AG10803 (cell line): ENCODE measurements around a stretch of chr11.

DNA sequence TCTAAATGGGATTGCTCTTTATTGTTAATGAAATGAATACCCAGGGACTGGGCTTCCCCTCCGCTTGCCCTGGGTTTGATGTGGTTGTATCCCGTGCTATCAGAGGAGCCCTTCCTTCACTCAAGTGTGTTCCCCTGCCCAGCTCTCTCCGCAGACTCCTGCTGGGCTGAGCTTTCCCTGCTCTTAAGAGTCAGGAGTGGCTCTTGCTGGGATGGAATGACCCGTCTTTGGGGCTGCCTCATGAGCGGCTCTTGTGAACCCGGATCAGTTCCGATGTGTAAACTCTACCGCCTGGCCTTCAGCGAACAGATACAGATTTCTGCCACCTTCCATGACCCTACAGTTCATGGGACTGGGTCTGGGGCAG, 1.6 kb upstream of the ZBTB16 start:
- RRBS, result no CpG with 5 or more reads among the region's 9 CpGs

DNA sequence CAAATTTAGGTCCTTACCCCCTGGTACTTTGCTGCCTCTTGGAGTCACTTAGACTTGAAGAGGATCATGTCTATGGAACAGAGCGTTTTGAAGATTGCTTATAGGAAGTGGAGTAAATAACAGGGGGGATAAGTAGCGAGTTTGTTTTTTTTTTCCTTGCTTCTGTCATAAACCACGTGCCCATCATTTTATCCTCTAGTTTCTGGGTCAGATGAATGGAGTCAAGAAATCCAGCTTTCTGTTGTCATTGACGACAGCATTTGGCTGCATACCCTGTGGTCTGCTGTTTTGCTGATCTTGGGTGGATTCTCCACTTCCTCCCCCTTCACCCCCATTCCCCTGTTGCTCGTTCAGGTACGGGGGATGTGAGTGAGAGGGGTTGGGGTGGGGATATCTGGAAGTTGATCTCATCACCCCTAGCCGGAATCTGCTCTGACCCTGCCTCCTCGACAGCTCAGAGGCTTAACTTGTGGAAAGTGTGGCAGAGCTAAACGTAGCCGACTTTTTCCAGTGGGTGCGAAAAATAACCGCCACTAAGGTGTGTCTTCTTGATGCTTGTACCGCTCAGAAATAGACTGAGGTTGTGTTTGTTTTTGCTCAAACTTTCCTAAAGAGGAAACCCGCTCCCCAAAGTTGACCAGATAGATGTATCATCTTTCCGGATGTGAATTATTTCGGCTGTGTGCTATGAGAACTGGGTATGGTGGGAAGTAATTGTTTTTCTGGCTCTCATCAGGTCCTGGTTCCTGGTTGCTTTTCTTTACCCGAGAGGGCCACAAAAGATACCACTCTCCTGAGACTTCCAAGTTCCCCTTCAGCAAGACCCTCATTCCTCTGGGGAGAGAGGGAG, 6.5 kb downstream of the ZBTB16 start:
- RRBS, result no CpG with 5 or more reads among the region's 17 CpGs

GRCh38 chr11:114128032-114129095, 68.9 kb downstream of the ZBTB16 start:
- RRBS, result no CpG with 5 or more reads among the region's 16 CpGs

GRCh38 chr11:114134768-114135171, 75.3 kb downstream of the ZBTB16 start:
- RRBS, result no CpG with 5 or more reads among the region's 2 CpGs

- RRBS, result no CpG with 5 or more reads among the region's 5 CpGs
Measured at GRCh38 chr11:114185051-114185422, 111.2 kb upstream of the NNMT start.

- RRBS, result no CpG with 5 or more reads among the region's 1 CpG
Measured at GRCh38 chr11:114197378-114197655, 98.9 kb upstream of the NNMT start.

- RRBS, result no CpG with 5 or more reads among the region's 5 CpGs
Measured at GRCh38 chr11:114208540-114209051, 87.6 kb upstream of the NNMT start.

- RRBS, result no CpG with 5 or more reads among the region's 6 CpGs
Measured at GRCh38 chr11:114224247-114224786, 71.9 kb upstream of the NNMT start.

- RRBS, result no CpG with 5 or more reads among the region's 15 CpGs
Measured at GRCh38 chr11:114232334-114232925, 63.8 kb upstream of the NNMT start.

GRCh38 chr11:114321841-114322436, 25.7 kb downstream of the NNMT start:
- RRBS, result no CpG with 5 or more reads among the region's 5 CpGs

DNA sequence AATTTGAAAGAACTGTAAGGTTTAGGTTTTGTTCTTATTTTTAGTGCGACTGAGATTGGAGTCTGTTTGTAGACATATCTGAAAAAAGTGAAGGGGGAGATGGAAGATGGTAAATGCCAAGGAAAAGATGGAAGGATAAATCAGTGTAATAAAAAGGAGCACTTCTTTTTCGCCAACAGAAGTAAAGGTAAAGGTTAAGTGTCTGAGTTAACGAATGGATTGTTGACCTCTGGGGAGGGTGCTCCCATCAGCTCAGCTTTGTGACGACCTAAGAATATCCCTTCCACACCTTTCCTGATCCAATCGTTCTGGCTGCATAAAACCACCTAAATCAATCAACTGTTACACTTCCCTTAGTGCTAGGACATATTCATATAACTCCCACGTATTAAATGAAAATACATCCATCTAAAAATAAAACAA, 843 bp downstream of the C11orf71 start:
- RRBS, result no CpG with 5 or more reads among the region's 6 CpGs

- RRBS, result no CpG with 5 or more reads among the region's 1 CpG
Measured at GRCh38 chr11:114404204-114404480, 3.7 kb downstream of the RBM7 start.

DNA sequence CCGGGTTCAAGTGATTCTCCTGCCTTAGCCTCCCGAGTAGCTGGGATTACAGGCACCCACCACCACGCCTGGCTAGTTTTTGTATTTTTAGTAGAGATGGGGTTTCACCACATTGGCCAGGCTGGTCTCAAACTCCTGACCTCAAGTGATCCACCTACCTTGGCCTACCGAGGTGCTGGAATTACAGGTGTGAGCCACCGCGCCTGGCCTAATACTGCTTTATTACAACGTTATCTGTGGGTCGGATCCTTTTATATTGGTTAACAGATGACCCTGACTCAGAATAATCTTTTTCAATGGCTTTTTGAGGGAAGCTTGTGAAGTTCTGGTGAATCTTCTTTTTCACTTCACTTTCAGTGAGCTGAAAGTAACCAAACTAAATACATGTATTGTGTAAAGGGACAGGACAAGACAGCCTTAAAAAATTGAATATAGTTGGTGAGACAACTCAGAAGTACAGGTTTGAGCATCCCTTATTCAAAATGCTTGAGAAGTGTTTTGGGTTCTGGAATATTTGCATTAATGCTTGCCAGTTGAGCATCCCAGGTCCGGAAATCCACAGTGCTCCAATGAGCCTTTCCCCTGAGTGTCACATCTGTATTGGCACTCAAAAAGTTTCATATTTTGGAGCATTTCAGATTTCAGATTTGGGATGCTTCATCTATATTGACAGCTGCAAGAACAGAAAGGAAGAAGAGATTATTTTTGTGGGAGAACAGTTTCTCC, 9.2 kb downstream of the RBM7 start:
- RRBS, result no CpG with 5 or more reads among the region's 9 CpGs

- RRBS, result no CpG with 5 or more reads among the region's 3 CpGs
Measured at GRCh38 chr11:115256373-115256830, 247.8 kb downstream of the CADM1 start.

DNA sequence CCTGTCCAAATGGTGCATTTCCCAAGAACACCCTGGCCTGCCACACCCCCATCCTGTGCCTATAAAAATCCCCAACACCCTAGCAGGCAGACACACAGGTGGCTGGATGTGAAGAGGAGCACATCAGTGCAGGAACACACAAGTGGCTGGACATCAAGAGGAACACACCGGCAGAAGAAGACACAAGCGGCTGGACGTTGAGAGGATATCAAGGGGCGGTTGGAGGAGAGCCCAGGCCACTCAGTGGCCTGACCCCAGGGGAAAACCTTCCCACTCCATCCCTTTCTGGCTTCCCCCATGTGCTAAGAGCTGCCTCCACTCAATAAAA, 625.1 kb downstream of the BUD13 start:
- RRBS, result no CpG with 5 or more reads among the region's 4 CpGs

GRCh38 chr11:116192631-116193181, 580.1 kb downstream of the BUD13 start:
- RRBS, result no CpG with 5 or more reads among the region's 9 CpGs

- RRBS, result no CpG with 5 or more reads among the region's 8 CpGs
Measured at GRCh38 chr11:116562808-116563406, 209.9 kb downstream of the BUD13 start.

DNA sequence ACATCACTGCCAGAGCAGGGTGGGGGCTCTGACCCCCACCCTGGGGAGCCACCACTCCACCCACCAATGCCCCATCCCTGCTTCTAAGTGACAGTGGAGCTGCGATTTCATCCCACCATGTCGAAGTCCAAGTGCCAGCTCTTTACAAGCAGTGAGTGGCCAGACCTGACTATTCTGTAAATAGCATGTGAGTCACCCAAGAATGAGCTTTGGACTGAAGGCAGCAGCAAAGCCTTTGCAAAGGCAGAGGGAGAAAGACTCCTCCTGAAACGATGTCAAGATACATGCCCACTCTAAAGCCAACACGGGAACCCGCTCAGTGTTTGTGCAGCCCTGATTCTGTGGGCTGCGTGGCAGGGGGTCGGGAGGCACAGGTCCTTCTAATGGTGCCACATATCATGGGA, 209.4 kb downstream of the BUD13 start:
- RRBS, result no CpG with 5 or more reads among the region's 7 CpGs

- RRBS, result no CpG with 5 or more reads among the region's 31 CpGs
Measured at GRCh38 chr11:116707388-116707693, 65.4 kb downstream of the BUD13 start.

DNA sequence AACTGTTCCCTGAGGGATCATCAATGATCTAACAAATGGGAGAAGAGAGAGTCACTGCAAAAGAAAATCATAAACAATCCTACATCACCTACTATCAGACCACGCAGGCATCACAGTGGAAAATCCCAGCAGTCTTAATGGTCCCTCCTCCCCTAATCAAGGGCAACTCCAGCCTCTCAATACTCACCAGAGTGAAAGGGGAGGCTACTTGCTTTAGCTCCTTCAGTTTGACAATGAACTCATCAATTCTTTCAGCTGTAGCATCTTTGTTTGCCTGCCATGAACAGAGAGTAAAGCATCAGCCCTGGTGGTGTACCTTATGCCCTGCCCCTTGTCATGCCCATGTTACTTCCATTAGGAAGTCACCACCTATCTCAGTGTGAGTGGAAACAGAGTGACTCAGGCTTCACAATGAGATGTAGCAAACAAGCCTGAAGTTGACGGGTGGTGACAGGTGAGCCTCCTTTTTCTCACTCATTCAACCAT, 2.2 kb downstream of the ZPR1 start:
- RRBS, result no CpG with 5 or more reads among the region's 2 CpGs